Measurements from ENCODE around the genes KLK5, KLK14, SIGLEC7 and ZNF613.

DNA sequence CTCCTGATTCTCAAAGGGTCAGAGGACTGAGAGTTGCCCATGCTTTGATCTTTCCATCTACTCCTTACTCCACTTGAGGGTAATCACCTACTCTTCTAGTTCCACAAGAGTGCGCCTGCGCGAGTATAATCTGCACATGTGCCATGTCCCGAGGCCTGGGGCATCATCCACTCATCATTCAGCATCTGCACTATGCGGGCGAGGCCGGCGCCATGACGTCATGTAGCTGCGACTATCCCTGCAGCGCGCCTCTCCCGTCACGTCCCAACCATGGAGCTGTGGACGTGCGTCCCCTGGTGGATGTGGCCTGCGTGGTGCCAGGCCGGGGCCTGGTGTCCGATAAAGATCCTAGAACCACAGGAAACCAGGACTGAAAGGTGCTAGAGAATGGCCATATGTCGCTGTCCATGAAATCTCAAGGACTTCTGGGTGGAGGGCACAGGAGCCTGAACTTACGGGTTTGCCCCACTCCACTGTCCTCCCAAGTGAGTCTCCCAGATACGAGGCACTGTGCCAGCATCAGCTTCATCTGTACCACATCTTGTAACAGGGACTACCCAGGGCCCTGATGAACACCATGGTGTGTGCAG lies 2.8 kb upstream of the KLK2 start:
- PRO-cap, 2 experiments, result no peak in any of the 2 experiments

GRCh38 chr19:50952656-50953512 lies at the start of gene KLK5:
TSS of gene KLK5 (minus strand) at chr19:50953038.
- PRO-cap, 2 experiments, result no peak in any of the 2 experiments

- PRO-cap, 2 experiments, result no peak in any of the 2 experiments
Measured at GRCh38 chr19:51082521-51083061, at the start of gene KLK14. TSS of gene KLK14 (minus strand) at chr19:51082887.

DNA sequence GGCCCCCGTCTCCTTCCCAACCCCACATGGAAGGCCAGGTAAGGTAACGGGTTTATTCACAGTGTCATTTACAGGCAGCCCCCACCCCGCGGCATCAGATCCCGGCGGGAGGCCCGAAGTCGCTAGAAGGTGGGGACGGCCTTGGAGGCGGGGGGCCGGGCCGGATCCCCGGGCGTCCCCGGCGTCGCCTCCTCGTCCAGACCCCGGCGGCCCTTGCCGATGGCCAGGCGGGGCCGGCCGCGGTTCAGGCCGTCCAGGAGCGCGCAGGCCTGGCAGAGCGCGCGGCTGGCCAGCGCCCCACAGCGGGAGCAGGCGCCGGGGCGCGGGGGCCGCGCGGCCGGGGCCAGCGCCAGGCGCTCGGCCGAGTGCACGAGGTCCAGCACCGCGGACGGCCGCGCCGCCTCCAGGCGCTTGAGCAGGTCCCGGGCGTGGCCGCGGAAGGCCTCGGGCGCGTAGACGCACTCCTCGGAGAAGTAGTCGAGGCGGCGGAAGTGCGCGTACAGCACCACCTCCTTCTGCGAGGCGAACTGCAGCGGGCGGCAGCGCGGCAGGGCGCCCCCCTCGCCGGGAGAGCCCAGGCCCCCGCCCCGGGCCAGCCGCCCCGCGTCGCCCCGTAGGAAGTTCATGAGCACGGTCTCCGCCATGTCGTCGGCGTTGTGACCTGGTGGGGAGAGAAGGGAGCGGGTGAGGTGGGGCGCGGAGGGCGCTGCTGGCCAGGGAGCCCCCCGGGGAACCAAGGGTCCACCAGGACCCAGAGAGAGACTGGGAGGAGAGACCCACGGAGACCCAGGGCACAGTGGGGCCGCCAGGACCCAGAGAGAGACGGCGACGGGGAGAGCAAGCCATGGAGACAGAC lies 9.5 kb downstream of the CTU1 start:
- PRO-cap, 2 experiments, result no peak in any of the 2 experiments

- PRO-cap, 2 experiments, result no peak in any of the 2 experiments
Measured at GRCh38 chr19:51141984-51142773, at the start of gene SIGLEC7. TSS of gene SIGLEC7 (plus strand) at chr19:51142301.

GRCh38 chr19:51167070-51167524 lies 25.0 kb downstream of the SIGLEC7 start:
- PRO-cap, 2 experiments, result no peak in any of the 2 experiments

- PRO-cap, 2 experiments, result no peak in any of the 2 experiments
Measured at GRCh38 chr19:51354692-51355361, 11.4 kb downstream of the ETFB start.

DNA sequence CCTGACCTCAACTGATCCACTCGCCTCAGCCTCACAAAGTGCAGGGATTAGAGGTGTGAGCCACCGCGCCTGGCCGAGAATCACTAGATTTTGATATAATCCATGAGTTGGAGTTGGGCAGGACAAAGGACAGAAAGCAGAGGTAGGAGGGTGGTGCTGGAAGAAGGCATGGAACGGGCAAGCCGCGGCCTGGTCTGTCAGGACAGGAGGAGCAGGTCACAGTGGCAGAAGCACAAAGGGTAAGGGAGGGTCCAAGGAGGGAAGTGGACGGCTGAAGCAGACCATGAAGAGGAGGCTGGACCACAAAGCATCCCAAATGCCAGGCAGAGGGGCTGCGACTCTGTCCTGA lies 2.5 kb downstream of the ETFB start:
- PRO-cap, 2 experiments, result peak in 2 of 2 experiments; most common plus-strand start position 139 of the sequence (in 1); most common minus-strand start position 85 of the sequence (in 2)

DNA sequence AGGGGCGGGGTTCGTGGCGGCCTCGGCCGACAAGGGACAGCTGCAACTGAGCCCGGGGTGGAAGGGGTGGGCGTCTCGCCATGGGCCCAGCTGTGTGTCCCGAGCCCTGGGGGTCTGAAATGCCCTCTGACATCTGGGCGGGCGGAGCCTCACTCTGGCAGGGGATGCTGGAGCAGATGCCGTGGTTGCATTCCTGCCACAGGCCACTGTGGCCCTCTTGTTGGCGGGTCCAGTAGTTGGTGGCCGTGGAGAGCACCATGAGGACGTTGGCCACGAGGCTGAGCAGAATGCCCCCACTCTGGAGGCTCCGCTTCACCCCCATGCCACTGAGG lies 581 bp downstream of the CLDND2 start:
- PRO-cap, 2 experiments, result no peak in any of the 2 experiments

DNA sequence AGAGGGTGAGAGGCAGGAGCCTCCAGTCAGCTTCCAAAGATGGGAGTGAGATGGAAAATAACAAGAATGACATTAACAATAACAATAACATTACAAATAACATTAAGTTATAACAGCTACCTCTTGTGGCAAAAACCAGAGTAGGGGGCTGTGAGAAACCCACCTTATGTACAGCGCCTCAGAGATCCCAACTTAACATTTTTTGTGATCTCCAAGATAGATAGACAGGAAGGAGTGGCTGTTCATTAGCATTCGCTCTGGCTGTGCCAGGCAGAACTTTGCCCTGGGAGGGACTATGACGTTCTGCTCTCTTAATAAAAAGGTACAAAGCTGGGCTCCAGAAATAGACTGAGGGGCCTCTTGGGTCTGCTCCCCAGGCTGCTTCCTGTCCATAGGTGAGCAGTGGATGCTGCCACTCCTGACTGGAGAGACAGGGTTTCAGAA lies 15.0 kb upstream of the SIGLEC8 start:
- PRO-cap, 2 experiments, result no peak in any of the 2 experiments

- PRO-cap, 2 experiments, result no peak in any of the 2 experiments
Measured at GRCh38 chr19:51474516-51475334, 16.5 kb upstream of the SIGLEC8 start.

DNA sequence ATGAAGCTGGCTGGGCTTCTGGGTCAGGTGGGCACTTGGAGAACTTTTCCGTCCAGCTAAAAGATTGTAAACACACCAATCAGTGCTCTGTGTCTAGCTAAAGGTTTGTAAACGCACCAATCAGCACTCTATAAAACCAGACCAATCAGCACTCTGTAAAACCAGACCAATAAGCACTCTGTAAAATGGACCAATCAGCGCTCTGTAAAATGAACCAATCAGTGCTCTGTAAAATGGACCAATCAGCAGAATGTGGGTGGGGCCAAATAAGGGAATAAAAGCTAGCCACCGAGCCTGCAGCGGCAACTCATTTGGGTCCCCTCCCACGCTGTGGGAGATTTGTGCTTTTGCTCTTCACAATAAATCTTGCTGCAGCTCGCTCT lies 27.9 kb downstream of the ZNF175 start:
- PRO-cap, 2 experiments, result no peak in any of the 2 experiments

- PRO-cap, 2 experiments, result no peak in any of the 2 experiments
Measured at GRCh38 chr19:51651533-51652057, 5.0 kb upstream of the SIGLEC14 start.

DNA sequence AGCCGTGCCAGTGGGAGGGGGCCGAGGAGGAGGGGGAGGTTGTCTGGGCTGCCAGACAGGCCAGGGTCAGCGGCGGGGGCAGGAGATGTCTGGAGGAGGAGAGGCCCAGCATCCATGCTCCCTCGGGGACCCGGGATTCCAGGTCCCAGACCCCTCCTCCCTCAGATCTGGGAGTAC lies 3.2 kb upstream of the SPACA6 start:
- PRO-cap, 2 experiments, result no peak in any of the 2 experiments

GRCh38 chr19:51703567-51704454 lies 10.7 kb downstream of the SPACA6 start:
- PRO-cap, 2 experiments, result peak in 2 of 2 experiments; most common plus-strand start chr19:51704298 (in 1); most common minus-strand start chr19:51704171 (in 1)

- PRO-cap, 2 experiments, result no peak in any of the 2 experiments
Measured at GRCh38 chr19:51719123-51720205, 4.3 kb downstream of the HAS1 start.

DNA sequence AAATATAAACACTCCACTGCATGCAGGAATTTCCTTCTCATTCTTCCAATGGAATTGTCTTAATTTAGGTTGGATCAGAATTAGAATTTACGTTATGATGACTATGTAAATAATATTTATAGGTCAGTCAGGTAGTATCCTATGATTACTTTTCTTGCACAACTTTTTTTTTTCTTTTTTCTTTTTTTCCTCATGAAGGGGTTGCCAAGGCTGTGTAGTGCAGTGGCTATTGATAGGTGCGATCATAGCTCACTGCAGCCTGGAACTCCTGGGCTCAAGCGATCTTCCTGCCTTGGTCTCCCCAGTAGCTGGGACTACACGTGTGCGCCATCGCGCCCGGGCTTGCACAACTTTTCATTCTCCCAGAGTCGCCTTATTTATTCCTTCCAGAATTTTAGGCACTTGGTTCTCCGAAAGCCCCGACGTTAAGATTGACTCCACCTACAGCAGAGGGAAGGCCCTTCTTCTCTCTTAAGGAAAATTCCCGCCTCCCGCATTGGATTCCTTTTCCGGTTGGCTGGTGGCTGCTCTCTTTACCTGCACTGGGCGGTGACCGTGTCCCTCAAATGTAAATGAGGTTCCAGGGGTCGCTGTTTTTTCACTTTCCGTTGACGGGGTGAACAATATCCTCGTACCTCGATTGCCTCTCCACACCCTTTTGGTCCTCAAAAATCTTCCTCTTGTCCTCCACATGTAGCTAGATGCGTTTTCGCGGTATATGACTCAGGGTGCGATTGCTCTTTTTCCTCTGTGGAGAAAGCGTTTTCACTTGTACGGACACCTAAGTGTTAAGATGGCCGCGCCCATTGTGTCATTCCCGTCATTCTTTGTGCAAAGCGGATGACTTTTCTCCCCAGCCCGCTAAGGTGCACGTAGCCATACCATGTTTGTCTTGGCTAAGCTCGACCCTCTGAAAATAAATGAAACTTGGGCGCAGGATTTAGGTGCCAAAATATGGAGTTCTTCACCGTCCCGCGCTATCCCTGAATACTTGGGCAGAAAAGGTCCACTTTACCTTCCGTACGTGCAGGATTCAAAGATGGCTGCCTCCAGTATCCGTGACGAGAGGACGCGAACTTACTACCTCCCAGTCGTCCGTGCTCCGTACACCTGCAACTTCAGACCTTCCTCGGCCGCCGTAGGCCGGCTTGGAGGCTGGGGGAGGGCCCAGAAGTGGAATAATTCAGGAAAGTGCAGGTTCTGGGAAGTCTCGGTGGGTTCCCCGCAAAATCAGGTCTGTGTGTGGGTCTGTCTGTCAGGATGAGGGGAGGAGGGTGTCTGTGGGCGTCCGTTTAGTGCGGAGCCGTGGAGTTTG lies at the start of gene ZNF613:
Gene ZNF613, plus strand, starts transcription at position 1,166 of the 1,315 bp plus-strand sequence.
- PRO-cap, 2 experiments, result peak in 2 of 2 experiments; most common plus-strand start position 565 of the sequence (in 2)

DNA sequence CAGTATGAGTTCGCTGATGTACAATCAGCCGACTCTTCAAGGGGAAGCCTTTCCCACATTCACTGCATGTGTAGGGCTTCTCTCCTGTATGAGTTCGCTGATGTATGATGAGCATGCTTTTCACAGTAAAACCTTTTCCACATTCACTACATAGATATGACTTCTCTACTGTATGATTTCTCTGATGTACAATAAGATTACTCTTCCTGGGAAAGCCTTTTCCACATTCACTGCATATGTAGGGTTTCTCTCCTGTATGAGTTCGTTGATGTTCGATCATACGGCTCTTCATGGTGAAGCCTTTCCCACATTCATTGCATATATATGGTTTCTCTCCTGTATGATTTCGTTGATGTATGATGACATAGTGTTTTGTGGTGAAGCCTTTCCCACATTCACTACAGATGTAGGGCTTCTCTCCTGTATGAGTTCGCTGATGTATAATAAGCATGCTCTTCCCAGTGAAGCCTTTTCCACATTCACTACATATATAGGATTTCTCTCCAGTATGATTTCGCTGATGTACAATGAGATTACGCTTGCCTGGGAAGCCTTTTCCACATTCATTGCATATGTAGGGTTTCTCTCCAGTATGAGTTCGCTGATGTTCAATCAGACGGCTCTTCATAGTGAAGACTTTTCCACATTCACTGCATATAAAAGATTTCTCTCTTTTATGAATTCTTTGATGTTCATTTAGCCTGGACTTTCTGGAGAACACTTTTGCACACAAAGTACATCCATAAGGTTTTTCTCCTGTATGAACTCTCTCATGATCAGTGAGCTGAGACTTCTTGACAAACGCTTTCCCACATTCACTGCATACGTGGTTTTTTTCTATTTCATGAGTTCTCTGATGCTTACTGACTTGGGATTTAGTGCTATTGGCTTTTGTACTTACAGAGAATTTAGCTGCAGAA lies 6.3 kb upstream of the ZNF614 start:
- PRO-cap, 2 experiments, result no peak in any of the 2 experiments

DNA sequence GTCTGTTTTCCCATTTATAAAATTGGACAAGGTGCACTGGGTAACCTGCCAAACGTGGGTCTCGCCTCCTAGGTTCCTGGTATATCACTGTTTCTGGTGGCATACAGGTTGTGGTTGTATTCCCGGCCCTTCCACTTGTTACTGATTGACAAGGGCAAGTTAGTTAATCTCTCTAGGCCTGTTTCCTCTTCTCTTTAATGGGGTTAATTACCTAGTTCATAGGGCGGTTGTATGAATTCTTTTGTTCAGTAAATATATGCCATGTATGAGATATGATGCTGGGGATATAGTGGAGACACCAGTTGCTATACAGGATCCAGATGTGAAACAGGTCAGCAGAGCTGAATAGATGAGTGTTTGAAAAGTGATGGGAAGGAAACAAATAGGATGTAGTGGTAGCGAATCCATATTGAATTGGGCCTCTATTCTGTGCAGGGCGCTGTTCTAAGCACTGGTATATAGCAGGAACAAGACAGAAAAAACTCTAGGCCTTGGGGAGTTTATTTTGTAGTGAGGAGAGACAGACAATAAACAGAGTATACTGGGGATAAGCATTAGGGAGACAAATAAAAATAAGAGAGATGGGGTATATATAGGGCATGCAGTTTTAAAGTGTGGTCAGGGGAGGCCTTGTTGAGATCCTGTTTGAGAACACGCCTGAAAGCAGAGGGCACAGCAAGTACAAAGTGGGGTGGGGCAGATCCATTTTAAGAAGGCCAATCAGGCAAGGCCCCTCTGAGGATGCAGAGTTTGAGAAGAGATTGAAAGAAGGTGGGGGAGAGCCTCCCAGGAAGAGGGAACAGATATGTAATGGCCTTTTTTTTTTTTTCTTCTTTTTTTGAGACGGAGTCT lies 1.9 kb downstream of the PPP2R1A start:
- PRO-cap, 2 experiments, result peak in 2 of 2 experiments; most common minus-strand start position 86 of the sequence (in 1)

- PRO-cap, 2 experiments, result no peak in any of the 2 experiments
Measured at GRCh38 chr19:52192721-52193485, 3.1 kb downstream of the PPP2R1A start.

All from Metastatic Liver Carcinoma in the Adrenal Gland (tissue), 2 donors.